Penis (tissue), 1 donor: ENCODE measurements around a stretch of chr7.

GRCh38 chr7:29915367-29916149, 74.0 kb downstream of the SCRN1 start:
- PRO-cap = no peak

GRCh38 chr7:29932157-29932476, 57.5 kb downstream of the SCRN1 start:
- PRO-cap = no peak

GRCh38 chr7:29987758-29988353, 1.7 kb downstream of the SCRN1 start:
- PRO-cap = no peak

- PRO-cap = no peak
Observed at GRCh38 chr7:30029624-30030279, 1.5 kb downstream of the PLEKHA8 start.

DNA sequence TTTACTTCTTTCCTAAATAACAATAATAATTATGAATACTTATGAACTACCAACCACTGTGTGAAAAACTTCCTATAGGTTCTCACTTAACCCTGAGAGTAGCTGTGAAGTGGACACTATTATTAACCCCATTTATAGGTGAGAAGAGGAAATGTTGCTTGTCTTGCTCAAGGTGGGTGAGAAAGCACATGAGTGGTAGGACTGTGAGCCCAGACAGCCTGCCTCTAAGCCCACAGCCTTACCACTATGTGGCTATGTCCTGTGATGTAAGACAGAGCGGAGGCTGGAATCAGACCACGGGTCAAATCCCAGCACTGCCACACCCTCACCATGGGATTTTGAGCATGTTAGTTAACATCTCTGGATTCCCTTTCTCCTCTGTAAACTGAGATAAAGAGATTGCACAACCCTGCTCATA, 41.6 kb upstream of the MTURN start:
- PRO-cap = no peak

GRCh38 chr7:30155511-30155878, 20.7 kb downstream of the MTURN start:
- PRO-cap = no peak

DNA sequence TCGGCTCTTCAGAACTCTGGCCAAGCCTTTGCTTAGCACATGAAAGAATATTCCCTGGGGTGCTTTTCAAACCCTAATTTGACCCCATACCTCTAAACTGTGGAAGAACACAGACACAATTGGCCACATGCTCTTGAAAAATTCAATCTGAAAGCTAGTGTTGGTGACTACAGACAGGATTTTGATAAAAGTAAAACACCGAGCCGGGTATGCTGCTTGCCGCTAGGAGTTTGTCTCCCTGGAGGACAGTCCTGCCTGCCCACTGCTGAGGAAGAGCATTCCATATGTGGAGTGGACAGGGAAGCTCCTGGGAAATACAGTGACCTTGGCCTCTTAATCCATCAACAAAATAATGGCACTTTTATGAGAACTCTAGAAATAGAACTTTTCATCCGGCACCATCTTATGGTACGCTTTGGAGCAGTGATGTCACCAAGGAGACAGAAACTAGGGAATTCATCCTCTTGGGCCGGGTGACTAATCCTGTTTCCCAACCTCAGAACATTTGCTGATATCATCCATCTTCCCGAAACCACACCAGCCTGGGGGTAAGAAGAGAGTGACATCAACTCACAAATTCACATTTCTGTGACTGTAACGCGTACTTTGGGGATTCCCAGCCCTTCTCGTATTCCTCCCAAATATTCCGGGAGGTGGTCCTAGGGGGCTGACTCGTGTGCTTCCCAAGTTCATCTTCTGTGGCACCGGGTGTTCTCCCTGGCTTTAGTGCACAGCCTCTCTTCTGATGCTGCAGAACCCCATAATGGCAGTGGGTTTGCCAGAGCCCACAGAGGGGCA, 34.3 kb downstream of the MTURN start:
- PRO-cap = no peak

DNA sequence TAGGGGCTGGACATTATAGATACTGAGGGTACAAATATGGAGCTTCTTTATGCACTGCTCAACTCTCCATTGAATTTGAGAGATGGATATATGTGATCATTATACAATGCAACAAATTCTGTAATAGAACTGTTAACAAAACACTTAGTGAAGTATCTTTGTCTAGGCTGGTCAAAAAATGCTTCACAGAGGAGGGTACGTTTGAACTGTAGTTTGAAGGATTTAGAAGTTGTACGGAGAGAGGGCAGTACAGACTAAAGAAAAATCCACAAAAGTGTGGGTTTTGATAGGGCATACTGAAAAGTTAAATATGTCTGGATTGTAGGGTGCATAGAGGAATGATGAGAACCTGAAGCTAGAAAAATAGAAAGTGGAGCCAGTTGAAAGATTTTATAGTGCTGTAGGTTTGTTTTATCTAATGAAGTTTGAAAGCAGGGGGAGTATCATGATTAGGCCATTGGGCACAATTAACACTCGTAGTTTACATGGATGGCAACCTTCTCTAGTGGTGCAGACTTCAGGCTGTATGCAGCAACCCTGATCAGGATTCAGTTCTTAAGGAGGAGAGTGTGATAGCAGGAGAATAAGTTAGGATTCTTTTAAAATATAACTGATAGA, 6.6 kb downstream of the ZNRF2 start:
- PRO-cap = no peak

- PRO-cap = no peak
Observed at GRCh38 chr7:30347964-30348526, 63.6 kb downstream of the ZNRF2 start.

GRCh38 chr7:30430298-30430776, 48.2 kb downstream of the NOD1 start:
- PRO-cap = no peak

GRCh38 chr7:30504915-30505436, 347 bp upstream of the GGCT start:
- PRO-cap = bidirectional peak, plus-strand start at chr7:30505079, minus-strand start at chr7:30504798

DNA sequence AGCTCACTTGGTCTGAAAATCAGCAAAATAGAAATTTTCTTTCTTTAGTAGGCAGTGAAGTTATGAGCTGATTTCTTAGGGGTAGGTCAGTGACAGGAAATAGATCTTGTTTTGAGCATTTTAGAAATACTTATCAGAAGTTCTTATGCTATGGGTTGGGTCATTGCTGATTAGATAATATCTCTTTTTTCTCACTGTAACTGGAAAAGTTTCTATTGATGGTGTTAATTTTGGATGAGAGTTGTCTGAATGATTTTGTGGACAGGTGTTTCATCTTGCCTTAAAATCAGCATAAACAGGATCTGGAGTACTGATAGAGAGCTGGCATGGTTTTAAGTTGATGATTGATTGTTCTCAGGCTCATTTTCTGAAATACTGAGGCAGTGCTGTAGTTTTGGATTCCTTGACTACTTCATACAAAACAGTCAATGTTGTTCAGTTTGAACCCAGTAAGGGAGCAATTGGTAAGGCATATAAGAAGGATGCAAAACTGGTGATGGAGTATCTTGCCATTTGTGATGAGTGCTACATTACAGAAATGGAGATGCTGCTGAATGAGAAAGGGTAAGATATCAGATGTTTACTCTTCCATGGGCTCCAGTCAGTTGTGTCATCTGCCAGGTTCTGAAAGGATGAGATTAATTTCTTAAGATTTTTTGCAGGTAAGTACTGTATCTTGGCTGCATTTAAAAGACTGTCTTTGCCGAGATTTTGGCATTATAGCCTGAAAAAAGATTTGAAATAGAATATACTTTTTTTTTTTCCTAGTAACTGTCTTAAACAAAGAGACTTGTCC, 27.4 kb downstream of the GARS1 start:
- PRO-cap = no peak

DNA sequence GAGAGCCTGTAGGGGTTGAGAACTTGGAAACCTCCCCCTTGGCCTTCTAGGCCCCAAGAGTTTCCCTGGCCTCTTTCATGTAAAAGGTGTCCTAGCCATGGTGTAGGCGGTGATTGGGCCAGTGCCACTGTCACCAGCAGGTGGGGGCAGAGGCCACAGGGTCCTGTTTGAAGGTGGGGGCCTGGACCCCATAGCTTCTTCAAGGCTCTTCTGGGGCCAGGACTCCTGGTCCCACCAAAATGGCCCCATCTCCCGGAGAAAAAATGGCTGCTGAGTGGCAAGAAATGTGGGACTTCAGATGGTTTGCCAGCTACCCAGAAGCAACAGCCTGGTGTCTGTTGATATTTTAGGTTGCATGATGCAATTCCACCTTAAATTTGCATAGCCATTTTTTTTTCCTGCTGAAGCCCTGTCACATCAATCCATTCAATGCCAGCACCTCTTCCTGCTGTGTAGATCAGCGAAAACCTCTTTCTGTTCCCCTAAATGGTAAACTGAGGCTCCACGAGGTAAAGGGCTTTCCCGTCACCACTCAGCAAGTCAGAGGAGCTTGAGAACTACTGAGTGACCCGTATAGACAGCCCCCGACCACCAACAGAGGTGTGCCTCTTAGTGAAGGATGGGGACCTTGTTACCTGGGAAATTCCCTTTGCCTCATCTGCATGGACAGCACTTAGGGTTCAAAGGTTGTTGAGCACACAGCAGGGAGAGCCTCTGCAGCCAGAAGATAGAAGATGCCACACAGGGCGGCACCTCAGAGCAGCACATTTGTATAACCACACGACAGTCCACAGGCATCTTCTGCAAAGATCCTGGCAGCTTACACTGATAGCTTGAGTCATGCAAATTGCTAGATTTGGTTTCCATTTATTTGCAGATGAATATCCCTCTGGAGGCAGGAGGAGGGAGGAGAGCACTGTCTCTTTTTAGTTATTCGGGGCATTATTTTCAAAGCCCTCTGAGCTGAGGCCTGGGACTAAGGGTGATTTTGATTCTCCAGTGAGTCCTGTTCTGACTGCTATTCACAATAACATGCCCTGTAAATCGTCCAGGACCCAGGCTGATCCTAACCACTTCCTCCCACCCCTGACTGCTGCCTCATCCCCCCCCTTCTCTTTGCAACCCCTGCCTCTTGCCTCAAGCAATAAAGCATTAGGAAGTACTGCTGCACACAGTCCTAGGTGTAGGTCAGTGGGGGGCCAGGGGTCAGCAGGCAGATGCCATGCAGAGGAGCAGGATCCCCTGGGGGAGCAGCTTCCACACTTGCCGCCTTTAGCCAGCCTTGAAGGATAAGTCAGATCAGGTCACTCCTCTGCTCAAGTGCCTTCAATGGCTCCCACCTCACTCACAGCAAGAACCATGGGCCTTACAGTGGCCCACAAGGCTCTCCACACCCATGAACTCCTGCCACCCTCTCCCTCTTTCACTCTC, 24.9 kb upstream of the INMT start:
- PRO-cap = no peak

DNA sequence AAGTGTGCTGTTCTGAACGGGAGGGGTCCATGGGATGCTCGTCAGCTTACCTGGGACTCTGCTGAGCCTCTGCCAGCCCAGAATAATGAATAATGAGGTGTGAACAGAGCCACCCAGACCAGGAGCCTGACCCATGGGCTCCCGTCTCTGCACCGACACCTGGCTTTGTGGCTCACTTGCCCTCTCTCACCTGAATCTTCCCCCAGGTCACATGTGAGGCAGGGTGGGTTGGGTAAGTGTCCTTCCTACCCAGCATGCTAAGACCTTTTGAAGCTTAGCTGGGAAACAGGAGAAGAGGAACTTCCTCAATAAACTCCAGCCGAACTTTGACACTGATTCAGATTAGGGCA, 46.7 kb upstream of the AQP1 start:
- PRO-cap = no peak

DNA sequence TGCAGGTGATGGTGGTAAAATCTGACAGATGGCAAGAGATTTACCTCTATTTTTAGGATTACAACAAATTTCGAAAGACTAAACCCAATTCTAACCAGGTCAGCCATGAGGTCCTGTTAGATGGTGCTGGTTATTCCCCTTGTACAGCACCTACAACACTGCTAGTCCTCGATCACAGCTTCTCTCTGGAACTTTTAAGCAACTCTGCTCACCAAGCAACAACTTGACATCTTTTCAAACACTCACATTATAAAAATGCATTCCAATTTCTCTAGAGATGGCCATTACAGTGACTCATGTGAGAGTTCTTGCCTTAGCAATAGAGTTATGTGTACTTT, 122.3 kb downstream of the PDE1C start:
- PRO-cap = no peak

- PRO-cap = no peak
Observed at GRCh38 chr7:32283608-32284172, 206.5 kb downstream of the LSM5 start.

DNA sequence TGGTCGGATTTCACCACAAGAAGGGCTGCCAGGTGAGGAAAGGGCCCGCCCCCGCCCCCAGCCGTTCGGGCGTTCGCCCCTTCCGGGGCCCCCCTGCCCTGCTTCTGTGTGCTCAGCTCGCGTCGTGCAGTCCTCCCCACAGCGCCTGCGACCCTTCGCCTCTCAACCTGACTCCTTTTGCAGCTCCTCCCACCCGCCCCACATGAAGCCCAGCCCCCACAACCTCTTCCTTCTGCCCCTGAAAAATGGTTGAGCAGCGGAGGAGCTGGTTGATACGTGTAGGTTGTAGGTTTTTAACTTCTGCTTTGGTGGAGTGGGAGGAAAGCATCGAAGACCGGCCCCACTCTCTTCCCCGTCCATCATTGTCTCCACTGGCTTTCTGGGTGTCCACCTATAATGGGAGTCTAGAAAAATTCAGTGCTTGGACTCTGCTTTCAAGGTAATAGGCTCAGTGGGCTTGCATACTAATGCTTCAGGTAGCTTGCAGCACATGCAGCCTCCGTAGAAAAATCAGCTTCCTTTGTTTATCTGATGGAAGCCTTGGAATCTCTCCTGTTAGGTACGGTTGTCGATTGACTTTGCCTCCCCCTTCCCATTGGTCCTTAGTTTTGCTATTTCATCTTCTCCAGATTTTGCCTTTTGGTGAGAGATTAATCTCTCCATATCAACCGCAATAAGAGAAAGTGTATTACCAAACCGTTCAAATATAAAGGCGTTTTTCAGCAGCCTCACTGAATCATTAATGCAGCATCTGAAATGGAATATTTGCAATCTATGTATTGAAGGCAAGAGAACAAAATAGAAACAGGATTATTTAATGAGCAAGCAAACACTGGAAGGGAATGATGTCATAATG, 710 bp downstream of the AVL9 start:
- PRO-cap = bidirectional peak, plus-strand start at position 241 of the sequence, minus-strand start at position 164 of the sequence

DNA sequence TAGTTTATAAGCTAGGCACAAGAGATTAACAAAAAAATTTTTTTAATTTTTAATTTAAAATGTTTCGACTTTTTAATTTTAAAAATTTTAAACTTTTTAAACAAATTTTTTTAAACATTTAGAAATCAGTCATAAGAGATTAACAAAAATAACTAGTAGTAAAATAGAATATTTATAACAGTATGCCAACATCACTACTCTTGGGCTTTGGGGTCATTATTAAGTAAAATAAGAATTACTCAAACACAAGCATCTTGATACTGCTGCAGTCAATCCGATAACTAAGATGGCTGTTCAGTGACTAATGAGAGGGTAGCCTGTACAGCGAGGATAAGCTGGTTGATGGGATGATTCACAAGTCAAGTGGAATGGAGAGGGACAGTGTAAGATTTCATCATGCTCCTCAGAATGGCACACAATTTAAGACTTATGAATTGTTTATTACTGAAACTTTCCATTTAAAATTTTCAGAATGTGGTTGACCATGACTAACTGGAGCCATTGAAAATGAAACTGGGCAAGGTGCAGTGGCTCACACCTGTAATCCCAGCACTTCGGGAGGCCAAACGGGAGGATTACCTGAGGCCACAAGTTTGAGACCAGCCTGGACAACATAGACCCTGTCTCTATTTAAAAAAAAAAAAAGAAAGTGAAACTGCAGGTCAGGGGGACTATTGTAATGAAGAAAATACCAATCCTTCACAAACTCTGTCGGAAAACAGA, 11.0 kb downstream of the AVL9 start:
- PRO-cap = no peak

GRCh38 chr7:32677692-32677987, 182.4 kb downstream of the AVL9 start:
- PRO-cap = no peak

DNA sequence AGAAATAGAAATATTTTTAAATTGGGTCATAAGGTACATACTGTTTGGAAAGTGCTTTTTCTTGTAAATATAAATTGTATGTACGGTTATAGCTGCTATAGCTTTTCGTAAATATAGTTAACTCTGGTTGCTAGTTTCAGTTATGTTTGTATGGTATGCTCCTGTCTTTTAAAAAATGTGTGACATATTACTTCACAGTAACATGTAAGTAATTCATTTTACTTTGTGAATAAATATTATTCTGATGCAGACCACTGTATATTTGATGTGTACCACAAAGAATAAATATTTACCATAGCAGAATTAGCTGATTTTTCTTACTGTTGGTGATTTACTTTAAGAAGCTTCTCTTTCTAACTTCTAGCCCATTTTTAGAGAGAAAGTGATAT, 292.7 kb downstream of the BBS9 start:
- PRO-cap = no peak